Helper T cell (primary cell): ENCODE measurements around a stretch of chr22.

DNA sequence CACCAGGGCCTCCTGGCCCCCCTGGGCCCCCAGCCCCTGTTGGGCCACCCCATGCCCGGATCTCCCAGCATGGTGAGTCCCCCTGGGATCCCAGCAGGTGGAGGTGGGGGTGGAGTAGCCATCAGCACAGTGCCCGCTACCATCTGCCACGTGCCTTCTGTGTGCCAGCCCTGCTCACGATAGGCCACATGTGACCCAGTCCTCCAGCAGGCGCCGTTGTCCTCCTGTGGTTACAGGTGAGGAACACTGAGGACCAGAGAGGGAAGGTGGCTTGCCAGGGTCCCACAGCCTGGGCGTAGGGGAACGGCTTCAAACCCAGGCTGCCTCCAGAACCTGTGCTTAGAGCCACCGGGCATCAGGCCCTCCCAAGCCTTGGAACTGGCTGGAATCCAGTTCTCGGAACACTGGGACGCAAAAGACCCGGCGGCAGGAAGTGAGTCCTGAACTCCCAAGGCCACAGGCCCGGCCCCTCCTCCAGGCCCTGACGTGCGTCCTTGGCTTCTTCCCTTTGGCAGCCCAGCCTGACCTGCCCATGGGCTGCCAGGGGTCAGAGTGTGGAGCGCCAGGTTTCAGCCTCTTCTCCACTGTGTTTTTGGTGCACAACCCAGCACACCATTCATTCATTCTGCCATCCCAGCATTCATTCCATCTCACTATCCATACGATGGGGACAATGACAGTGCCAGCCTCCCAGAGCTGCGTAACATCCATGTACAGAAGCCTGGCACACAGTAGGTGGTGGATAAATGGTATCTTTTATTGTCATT, 26.8 kb downstream of the EMID1 start:
- PRO-cap, 2 experiments: no peak in any of the 2 experiments

- PRO-cap, 2 experiments: no peak in any of the 2 experiments
Observed at GRCh38 chr22:29263405-29264550, 4.0 kb downstream of the RHBDD3 start.

DNA sequence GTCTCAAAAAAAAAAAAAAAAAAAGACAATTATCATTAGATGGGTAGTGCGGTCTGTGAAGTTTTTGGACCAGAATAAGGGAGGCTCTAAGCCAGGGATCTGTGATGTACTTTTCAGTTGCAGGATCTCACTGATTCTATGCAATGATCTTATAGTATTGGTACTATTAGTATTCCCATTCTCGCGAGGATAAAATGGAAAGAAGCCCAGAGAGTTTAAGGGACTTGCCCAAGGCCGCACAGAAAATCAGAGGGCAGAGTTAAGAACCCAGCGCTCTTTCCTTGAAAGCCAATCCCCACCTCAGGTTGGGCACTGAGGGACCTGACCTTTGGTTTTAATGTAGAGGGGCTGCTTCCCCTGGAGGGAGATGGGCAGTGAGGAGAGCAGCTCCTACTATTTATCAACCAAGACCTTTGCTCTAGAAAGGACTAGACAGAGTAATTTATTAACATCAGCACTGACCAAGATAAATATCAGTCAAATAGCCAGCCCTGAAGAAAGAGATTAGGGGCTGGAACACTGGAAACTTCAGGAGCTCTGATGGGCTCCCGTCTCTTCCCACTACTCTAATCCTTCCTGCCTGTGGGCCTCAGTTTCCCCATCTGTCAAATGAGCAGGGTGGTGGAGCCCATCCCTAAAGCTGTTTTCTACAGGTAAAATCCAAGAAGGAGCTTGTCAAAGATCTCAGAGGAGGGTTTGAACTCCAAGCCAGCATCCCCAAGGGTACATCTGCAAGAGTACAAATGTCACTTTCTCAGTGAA, 6.0 kb downstream of the NIPSNAP1 start:
- PRO-cap, 2 experiments: no peak in any of the 2 experiments

DNA sequence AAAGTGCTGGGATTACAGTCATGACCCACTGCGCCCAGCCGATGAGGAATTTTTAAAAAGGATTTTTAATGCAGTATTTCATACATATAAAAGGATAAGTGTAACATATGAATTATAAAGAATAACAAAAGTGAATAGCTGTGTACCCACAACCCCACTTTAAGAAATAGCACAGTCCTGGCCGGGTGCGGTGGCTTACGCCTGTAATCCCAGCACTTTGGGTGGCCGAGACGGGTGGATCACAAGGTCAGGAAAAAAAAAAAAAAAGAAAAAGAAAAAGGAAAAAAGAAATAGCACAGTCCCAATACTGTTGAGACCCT, 54.3 kb upstream of the CABP7 start:
- PRO-cap, 2 experiments: peak in 1 of 2 experiments; most common plus-strand start position 176 of the sequence (in 1)

GRCh38 chr22:29678012-29678430, 41.8 kb upstream of the CABP7 start:
- PRO-cap, 2 experiments: no peak in any of the 2 experiments

DNA sequence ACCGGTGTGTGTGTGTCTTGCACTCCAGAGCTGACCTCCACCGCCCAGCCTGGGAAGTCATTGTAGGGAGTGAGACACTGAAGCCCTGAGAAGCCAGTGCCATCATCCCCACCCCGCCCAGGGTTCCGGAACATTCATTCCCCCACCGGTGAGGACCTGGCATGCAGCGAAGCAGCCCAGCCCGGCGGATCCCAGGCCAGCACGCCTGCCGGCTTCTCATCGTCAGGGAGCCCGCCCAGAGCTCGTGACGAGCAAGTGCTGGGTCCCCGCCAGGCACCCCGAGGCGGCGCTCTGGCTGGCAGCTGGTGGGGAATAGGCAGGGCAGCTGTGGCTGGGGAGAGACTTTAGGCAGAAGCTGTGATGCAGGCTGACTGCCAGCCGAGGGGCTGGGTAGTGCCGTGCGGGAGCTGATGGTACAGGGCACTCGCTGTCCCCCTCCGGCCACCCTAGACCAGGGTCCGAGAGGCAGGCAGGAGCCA, 24.7 kb upstream of the CABP7 start:
- PRO-cap, 2 experiments: no peak in any of the 2 experiments

DNA sequence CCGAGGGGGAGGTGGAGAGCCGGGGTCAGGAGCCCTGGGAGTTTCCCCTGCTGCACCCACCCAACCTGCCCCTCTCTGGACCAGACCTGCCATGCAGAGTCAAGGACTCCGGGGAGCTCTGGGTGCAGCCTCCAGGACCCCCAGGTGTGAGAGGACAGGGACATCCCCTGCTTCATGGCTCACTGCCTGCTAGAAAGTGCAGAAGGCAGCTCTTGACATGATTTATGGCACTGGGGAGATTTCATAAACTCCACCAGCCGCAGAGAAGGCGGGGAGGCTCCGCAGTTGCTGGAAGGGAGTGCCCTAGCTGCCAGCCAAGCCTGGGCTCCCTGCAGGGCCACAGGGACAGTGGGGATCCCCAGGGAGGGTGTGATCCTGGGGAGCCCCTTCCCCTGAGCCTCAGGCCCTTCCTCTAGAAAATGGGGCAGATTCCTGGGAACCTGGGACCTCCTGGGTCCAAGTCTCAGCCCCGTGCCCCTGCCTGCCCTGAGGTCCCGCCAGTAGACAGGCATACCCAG, 13.6 kb downstream of the CABP7 start:
- PRO-cap, 2 experiments: no peak in any of the 2 experiments

GRCh38 chr22:29799217-29799839, 32.2 kb downstream of the UQCR10 start:
- PRO-cap, 2 experiments: no peak in any of the 2 experiments

DNA sequence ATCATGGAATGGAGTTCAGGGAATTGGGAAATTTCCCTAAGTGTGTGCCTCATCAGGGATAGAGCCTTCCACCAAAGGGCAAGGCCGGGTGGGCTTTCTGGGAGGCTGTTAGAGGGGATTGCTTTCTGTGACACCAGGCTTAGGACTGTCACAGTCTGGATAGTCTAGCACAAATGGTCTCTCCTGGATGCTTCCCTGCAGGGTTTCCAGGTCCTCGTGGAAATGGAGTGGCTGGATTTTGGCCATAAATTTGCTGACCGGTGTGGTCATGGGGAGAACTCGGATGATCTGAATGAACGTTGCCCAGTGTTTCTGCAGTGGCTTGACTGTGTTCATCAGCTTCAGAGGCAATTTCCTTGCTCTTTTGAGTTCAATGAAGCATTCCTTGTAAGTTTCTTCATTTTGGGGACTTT, 67.1 kb upstream of the HORMAD2 start:
- PRO-cap, 2 experiments: no peak in any of the 2 experiments

- PRO-cap, 2 experiments: no peak in any of the 2 experiments
Observed at GRCh38 chr22:30246982-30247112, 288 bp upstream of the LIF start.

- PRO-cap, 2 experiments: no peak in any of the 2 experiments
Observed at GRCh38 chr22:30263274-30263794, 3.3 kb downstream of the OSM start.

DNA sequence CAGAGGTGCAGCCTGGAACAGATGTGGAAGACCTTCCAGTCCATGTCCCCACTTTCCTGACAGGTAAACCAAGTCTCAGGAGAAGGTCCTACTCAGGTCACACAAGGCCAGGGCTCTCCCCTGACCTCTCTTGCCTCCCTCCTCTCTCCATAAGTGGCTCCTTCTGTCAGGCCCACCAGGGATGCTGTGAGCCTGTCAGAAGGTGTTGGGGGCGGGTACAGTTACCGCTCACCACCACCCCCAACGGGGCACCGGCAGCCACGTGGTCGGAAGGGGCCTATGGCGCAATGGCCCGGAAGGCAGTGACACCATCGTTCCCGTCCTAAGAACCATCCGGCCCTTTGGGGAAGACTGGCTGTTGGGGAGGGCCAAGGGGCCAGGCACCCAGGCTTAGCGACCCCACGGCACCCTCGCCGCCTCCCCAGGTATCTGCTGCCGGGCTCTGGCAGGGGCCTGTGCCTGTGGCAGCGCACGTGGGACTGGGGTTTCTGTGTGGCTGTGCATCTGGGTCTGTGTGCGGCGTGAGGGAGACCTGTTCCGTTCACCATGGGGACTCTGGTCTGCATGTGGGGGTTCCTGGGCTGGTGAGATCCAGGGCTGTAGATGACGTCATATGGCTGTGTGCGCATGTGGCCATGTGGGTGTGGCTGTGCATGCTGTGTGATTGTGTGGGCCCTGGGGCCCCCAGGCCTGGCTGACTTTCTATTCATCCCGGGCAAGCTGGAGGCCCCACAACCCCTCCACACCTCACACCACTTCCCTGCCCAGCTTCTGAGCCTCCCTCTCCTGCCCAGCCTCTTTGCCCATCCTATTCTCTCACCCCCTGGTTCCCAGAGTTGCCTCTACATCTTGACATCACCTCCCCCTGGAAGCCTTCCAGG, 734 bp downstream of the OSM start:
- PRO-cap, 2 experiments: peak in 2 of 2 experiments; most common plus-strand start position 305 of the sequence (in 1); most common minus-strand start position 165 of the sequence (in 1)

- PRO-cap, 2 experiments: no peak in any of the 2 experiments
Observed at GRCh38 chr22:30286998-30287197, 2.4 kb downstream of the CASTOR1 start.

DNA sequence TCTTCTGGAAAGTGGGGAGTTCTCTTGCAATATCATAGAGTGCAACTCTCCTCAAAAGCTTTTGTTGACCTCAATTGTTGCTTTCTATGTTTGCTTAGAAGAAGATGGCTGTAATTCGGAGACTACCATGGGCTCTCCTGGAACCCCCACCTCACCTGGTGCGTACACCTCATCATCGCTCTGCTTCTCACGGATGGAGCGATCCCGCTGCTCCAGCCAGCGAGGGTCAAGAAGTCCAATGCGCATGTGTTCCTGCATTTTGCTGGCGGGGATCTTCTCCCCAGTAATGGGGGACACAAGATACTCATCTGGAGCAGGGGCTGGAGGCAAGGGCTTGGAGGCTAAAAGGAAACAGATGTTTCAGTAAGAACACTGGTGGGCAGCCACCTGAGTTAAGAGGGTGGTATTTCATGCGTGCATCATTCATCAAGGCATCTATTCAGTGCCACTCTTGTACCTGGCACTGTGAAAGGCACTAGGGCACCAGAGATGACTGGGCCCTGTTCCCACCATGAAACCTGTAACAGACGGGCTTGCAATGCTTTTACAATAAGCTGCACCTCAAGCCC, 13.4 kb upstream of the TBC1D10A start:
- PRO-cap, 2 experiments: no peak in any of the 2 experiments

- PRO-cap, 2 experiments: no peak in any of the 2 experiments
Observed at GRCh38 chr22:30375287-30375717, 11.9 kb downstream of the RNF215 start.

DNA sequence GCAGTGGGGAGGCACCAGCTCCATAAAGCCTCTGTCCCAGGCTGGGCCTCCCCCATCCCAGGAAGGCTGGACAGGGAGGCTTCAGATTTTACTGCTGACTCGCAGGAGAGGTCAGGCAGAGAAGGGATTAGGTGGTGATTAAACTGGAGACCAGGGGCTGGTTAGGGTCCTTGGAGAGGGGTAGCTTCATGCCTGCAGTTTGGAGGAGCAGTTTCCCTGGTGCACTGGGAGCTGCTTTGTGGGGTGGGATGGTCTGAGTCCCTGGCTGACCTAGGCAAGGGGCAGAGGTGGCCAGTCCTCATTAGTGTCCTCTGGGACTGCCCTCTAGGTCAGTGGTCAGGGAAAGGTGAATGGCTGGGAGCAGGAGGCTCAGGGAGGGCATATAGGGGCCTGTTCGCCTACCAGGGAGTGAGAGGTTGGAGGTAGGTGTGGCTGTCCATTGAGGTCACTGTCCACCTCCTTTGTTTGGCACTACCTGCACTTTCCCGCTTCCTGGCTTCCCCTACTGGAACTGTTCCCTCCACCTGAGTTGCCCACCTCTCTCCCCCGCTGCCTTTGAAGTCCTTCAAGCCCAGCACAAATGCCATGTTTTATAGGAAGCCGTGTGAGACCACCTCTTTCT, 1.4 kb downstream of the SEC14L2 start:
- PRO-cap, 2 experiments: no peak in any of the 2 experiments

DNA sequence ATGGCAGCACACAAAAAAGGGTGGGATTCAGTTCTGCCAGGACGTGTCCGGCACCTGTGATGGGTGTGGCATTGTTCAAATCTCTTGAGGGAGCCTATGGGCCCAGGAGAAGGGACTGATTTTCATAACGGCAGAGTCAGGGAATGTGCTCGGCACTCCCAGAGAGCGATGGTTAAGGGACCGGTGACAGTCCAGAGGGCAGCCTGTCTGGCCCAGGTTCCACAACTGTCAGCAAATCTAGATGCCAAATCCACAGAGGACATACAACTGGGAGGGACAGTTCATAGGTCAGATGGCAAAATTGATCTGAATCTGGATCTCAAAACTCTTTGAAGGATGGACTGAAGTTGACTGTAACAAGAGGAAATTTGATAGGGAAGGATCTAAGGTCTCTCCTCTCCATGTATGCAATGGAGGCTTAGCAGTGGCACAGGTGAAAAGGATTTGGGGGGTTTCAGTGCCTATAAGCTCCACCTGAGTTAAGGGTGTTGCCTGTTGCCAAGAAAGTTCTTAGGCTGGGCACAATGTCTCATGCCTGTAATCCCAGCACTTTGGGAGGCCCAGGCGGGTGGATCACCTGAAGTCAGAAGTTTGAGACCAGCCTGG, 7.6 kb downstream of the SEC14L2 start:
- PRO-cap, 2 experiments: no peak in any of the 2 experiments

GRCh38 chr22:30434956-30435337, 9.4 kb downstream of the MTFP1 start:
- PRO-cap, 2 experiments: no peak in any of the 2 experiments

- PRO-cap, 2 experiments: no peak in any of the 2 experiments
Observed at GRCh38 chr22:30578642-30579520, 4.4 kb upstream of the GAL3ST1 start.

DNA sequence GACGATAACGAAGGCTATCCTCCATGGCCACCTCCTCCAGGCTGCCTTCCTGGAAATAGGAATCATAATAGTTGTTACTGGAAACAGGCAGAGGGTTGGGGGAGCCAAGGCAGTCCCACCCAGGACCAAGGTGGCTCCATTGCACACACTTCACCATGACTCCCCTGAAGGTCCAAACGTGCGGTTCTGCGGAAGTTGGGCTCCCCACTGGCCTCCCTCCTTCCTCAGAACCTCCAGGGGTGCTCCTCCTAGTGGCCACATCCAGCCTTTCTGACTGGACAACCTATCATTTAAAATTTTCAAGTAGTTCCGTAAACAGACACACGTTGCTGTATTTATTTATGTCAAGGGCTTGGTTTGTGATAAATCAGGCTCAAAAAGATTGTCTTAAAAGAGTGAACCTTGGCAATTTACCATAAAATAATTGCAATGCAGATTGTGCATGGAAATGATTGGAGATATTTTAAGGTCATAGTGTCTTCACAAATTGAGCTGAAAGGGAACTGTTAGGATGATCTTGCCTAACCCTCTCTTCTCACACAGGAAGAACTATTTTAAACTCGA, 1.4 kb upstream of the TCN2 start:
- PRO-cap, 2 experiments: no peak in any of the 2 experiments